Smooth muscle cell (in vitro differentiated cells): ENCODE measurements around a stretch of chr5.

DNA sequence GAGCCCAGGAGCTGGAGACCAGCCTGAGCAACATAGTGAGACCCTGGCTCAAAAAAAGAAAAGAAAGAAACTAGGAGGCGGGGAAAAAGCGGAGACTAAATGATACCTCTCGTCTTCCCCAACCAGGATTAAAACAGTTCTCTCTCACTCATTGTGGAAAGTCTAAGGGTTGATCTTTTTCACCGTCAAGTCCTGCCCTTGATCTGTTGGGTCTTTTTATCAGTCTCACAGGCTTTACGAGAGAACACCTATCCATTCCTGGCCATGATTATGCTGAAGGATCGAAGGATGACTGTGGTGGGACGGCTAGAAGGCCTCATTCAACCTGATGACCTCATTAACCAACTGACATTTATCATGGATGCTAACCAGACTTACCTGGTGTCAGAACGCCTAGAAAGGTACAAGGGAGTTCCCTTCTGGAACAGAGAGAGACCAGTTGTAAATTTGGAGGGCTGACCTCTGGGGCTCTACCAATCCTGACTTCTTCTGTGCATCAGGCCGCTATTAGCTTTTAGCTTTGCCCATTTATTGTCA, 40.9 kb downstream of the RNF44 start:
- RAMPAGE, long total RNA, result no peak

- RAMPAGE, long total RNA, result no peak
Observed at GRCh38 chr5:176543759-176544385, 5.3 kb upstream of the CDHR2 start.

GRCh38 chr5:176610438-176610782, 454 bp upstream of the GPRIN1 start:
- RAMPAGE, long total RNA, result no peak

DNA sequence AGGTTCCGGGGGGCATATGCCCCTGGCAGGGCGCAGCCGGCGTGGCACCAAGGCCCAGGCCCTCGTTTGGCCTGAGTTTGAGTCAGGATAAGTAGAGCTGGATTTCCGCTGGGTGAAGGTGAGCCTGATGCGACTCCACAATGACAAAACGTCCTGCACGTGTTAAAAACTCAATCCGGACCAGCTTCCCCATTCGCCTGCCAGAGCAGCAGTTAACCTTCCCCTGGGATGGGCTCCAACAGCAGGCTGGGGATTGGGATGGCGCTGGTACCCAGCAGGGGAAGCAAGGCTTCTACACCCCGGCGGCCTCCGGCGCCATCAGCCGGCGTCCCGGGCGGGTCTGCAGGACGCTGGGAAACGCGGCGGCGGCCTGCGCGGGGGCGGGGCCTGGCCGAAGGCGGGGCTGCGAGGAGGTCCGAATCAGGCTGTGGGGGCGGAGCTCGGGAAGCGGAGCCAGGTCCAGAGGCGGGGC, 410 bp upstream of the TSPAN17 start:
- RAMPAGE, long total RNA, result no peak

- RAMPAGE, long total RNA, result no peak
Observed at GRCh38 chr5:176846375-176846903, 36.1 kb downstream of the UNC5A start.

- RAMPAGE, long total RNA, result no peak
Observed at GRCh38 chr5:177089109-177089815, 2.5 kb downstream of the FGFR4 start.

DNA sequence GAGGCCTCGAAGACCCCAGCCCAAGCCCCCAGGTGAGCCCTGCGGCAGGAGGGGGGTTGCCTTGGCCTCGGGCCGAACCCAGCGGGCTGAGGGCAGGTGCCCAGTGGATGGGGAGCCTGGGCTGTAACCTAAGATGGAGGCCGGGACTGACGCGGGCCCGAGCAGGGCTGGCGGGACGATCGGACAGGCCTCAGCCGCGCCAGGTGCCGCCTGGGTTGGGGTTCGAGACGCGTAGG, 532 bp upstream of the NSD1 start:
- RAMPAGE, long total RNA, result no peak

GRCh38 chr5:177144052-177144661, 10.6 kb downstream of the NSD1 start:
- RAMPAGE, long total RNA, result no peak

- RAMPAGE, long total RNA, result no peak
Observed at GRCh38 chr5:177152989-177153578, 19.5 kb downstream of the NSD1 start.

DNA sequence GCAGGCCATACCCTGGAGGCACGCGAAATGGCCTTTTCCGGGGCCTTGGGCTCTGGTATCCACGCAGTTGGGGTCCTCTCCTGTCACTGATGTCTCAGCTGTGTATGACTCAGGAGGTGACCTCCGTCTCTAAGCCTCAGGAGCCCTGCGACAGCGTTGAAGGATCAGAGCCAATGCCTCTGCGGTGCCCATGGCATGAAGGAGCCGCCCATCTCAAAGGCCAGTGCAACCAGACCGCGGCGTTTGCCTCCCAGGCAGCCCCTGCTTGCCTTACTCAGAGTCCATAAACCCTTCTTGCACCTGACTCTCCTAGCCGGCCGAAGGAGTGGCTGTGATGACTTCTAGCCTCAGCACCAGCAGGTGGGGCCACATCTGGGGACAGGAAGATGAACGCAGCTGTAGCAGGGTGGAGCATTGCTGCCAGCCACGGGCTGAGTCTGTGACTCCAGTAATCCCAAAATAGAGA, 1.1 kb upstream of the MXD3 start:
- RAMPAGE, long total RNA, result no peak

DNA sequence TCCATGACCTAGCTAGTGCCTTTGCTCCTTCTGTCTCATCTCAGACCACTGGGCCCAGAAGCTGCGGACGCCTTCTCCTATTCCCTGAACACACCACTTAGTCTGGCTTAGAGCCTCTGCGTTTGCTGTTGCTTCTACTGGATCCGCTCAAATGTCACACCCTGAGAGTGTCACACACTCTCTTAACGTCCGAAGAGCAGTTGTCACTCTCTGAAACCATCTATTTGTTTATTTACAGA, 1.3 kb upstream of the GRK6 start:
- RAMPAGE, long total RNA, result no peak

GRCh38 chr5:177432663-177433076, 6.2 kb downstream of the GRK6 start:
- RAMPAGE, long total RNA, result no peak

DNA sequence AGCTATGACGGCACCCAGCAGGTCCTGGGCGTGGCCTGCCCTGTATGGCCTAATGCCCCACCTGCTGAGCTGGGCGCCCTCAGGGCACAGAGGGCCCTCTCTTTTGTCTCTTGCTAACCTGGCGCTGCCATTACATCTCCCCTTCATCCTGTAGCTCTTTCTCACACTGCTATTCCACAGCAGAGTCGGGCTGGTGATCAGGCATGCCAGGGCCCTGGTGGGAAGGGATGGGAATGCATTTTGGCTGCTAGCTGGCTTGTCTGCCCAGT, 6.0 kb downstream of the PRR7 start:
- RAMPAGE, long total RNA, result no peak

DNA sequence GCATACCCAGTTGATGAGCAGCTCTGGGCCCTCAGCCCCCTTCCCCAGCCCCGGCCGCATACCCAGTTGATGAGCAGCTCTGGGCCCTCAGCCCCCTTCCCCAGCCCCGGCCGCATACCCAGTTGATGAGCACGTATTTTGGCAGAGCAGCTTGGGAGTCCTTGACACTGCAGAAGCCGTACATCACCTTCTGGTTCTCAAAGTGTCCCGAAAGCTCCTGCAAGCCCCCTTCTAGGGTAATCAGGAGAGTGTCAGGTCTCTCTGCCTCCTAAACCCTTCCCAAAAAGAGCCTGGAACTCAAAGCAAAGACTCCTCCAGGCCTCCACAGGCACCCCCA, 5.5 kb downstream of the DBN1 start:
- RAMPAGE, long total RNA, result no peak

DNA sequence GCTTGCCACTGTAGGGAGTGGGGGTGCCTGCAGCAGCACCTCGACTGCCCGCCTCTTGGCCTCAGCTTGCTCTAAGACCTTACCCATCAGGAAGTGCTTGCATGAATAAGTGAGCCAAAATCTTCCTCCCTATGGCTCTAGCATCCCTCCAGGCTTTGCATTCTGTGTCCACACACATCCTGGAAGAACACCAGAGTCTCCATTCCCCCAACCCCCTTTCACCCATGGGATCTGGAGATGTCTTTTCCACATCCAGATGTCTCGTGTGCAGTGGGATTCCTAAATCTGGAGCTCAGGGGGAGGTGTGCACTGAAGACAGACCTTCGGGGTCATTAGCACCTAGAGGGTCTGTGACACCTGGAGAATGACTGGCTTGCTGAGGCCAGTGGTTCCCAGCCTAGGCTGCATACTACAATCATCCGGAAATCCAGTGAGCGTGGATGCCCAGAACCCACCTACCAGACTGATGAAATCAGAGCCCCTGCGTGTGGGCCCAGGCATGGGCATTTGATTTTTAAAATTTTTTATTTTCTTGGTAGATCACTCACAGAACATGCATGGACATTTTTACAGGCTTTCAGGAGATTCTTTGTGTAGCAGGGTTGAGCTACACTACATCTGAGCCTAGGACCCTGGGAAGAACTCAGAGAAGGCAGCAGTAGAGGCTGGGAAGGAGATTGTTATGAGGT, 4.1 kb upstream of the PDLIM7 start:
- RAMPAGE, long total RNA, result no peak

- RAMPAGE, long total RNA, result no peak
Observed at GRCh38 chr5:177538858-177539222, 15.5 kb downstream of the FAM193B start.

DNA sequence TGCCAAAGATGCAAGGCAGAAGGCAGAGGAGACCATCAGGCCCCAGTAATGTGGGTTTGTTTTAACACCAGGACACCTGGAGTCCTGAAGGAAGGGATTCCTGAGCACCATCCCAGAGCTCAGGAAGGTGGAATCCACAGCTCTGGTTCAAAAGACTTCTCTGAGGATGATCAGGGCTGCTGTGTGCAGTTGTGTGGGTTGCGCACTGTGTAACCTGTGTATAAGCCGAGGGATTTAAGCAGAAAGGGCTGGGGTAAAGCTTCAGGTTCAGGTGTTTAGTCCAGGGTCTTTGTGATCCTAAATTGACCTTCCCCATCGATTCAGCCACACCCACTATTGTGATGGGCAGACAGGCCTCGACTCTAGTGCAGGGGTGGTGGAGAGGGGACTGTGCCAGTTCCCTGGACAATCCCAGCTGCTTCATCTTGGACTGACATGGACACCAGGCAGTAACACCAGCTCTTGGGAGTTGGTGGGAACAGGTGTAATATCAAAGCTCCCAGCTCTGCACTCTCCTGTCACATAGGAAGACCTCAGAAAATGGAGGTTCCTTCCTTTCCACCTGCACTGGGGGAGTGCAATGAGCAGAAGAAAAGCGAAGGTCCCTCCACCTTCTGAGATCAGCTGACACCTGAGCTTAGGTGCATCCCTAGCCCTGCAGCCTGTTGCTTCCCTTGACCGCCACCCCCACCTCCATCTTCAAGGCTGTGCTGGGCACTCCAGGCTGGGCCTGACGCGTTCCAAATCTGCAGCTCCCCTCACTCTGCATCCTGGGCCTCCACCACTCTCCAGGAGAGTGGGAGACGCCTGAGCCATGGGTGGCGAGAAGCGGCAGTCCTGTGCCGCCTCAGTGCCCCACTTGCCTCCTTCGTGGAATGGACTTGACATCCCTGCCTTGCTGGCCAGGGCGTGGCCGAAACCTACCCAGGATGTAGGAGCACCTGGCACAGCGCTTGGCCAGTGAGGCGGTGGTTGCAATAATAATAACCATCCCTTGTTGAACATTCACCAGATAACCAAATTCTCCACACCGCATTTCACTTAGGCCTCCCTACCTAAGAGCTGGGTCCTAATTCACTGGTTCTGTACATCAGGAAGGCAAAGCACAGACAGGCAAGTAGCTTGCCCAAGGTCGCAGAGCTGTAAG, 11.3 kb downstream of the B4GALT7 start:
- RAMPAGE, long total RNA, result no peak

DNA sequence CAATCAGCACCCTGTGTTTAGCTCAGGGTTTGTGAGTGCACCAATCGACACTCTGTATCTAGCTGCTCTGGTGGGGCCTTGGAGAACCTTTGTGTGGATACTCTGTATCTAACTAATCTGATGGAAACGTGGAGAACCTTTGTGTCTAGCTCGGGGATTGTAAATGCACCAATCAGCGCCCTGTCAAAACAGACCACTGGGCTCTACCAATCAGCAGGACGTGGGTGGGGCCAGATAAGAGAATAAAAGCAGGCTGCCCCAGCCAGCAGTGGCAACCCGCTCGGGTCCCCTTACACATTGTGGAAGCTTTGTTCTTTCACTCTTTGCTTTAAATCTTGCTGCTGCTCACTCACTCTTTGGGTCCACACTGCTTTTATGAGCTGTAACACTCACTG, 89.1 kb downstream of the B4GALT7 start:
- RAMPAGE, long total RNA, result no peak

DNA sequence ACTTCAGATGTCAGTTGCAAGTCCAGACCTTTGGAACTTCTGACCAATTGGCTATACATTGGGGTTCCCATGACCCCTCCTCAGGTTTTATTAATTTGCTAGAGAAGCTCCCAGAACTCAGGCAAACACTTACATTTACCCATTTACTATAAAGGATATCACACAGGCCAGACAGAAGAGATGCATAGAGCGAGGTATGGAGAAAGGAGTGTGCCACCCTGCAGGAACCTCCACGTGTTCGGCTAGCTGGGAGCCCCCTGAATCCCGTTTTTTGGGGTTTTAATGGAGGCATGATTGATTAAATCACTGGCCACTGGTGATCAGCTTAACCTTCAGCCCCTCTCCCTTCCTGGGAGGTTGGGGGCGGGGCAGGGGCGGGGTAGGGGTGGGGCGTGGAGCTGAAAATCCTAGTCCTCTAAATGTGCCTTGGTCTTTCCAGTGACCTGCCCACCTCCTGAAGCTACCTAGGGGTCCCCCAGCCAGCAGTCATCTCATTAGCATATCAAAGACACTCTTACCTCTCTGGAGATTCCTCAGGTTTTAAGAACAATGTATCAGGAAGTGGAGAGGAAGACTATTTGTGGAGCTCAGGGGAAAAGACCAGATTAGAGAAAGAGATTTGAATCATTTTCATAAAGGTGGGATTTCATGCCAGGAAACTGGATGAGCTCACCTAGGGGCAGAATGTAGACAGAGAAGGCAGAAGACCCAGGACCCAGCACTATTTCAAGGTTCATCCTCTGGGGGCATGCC, 7.2 kb downstream of the GMCL2 start:
- RAMPAGE, long total RNA, result no peak

DNA sequence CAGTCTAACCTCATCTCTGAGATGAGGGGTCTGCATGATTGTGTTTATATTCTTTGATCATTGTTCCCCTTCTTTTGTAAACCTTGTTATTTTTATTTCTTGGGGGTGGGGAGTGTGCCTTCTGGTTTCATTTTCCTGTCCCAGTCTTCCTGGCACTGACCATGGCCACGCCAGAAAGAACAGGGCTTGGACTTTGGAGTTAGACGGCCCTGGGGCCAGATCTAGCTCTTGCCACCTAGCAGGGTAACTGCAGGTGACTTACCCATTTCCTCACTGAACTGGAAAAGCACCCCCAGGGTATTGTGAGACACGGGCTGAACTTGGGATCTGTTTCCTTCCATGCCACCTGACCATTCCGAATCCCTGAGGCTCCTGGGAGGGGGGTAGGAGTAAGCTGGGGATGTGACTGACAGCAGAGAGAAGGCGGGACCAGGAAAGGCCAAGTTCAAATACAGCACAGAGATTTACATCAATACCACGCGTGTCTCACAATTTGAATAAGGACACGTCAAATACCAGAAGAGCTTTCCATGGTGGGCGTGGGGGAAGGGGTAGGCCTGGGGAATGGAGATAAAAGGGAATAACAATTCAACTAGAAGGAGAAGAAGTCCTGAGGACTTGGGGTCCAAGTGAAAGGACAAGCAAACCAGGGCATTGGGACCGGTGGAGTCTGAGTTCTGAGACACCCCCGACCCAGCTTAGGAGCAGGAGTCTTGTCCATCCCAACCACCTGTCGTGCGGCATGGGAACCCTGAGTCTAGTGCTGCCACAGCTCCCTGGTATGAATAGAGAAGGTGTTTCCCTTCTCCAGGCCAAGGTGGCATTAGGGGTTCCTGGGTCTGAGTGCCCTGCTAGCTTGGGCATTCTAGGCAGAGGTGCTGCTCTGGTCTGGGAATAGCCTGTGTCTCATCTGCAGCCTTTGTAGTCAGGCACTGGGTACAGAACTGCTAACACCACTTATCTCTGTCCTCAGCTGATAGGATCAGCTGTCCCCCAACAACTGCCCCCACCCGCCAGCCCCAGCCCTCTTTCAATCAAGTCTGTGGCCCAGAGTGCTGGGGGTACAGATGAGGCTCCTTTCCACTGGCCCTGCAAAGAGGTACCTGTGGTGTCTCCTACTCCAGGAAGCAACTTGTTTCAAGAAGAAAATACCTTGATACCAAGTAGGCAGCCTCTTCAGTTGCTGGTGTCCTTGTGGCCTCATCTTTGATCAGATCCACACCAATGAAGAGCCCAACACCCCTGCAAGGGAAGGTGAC, 9.7 kb downstream of the HNRNPAB start:
- RAMPAGE, long total RNA, result no peak